H9 (cell line): ENCODE measurements around a stretch of chr13.

DNA sequence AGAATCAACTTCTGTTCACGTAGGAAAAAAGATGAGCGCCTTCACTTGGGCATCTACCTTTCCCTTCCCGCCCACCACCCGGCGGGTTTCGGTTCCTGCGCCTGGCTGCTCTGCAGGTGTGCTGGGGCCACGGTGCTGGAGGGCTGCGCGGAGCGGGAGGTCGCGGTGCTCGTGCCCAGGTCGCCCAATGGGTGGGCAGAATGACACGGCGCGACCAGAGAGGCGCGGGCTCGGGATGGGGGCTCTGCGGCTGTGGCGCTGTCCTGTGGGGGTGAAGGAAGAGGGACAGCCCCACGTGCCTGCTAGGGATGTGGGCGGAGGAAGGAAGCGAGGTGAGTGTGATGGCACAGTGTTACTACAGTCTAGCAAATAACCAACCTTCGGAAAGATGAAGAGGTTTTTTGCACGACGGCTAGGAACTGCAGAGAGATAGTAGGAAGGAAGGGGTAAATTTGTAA is 966 bp downstream of the TNFSF11 start:
- PRO-cap, result no peak

GRCh38 chr13:42872509-42873070 is 91.2 kb downstream of the FAM216B start:
- PRO-cap, result unidirectional peak, minus-strand start at chr13:42872739

DNA sequence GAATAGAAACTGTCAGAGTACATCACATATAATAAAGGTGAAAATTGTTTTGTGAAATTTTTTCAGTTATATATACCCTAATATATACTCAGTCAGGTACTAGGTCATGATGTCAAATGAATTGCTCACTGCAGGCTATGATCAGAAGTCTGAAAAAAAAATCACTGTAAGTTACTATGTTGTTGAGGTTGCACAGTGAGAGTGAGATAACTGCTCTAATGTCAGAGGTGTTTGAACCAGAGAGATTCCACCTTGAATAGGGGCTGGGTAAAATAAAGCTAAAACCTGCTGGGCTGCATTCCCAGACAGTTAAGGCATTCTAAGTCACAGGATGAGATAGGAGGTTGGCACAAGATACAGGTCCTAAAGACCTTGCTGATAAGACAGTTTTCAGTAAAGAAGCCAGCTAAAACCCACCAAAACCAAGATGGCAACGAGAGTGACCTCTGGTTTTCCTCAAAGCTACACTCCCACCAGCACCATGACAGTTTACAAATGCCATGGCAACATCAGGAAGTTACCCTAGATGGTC is 10.2 kb downstream of the EPSTI1 start:
- PRO-cap, result unidirectional peak, plus-strand start at position 317 of the sequence

GRCh38 chr13:43268941-43269717 is 245.7 kb downstream of the DNAJC15 start:
- PRO-cap, result no peak

GRCh38 chr13:43975350-43976096 is 95.8 kb downstream of the LACC1 start:
- PRO-cap, result unidirectional peak, plus-strand start at chr13:43975839

GRCh38 chr13:43986146-43986964 is 106.7 kb downstream of the LACC1 start:
- PRO-cap, result no peak

- PRO-cap, result no peak
Observed at GRCh38 chr13:44112552-44113157, 48.4 kb downstream of the SMIM2 start.

- PRO-cap, result no peak
Observed at GRCh38 chr13:44350621-44351485, 22.8 kb upstream of the SERP2 start.

DNA sequence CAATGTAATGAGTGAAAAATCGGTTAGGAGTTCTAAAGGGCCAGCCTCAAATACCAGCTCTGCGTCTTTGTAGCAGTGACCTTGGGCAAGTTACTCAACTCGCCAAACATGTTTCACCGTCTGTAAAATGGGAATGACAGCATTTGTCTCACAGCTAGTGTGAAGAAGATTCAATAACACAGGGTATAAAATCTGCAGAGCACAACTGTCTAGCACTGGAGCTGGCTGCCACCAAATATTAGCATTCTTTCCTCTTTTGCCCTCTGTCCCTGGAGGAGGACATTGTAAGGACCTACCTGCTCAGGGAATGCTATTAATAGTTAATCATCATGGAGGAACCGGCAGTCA is 22.1 kb upstream of the SERP2 start:
- PRO-cap, result unidirectional peak, plus-strand start at position 173 of the sequence

GRCh38 chr13:44363750-44364469 is 9.7 kb upstream of the SERP2 start:
- PRO-cap, result no peak

DNA sequence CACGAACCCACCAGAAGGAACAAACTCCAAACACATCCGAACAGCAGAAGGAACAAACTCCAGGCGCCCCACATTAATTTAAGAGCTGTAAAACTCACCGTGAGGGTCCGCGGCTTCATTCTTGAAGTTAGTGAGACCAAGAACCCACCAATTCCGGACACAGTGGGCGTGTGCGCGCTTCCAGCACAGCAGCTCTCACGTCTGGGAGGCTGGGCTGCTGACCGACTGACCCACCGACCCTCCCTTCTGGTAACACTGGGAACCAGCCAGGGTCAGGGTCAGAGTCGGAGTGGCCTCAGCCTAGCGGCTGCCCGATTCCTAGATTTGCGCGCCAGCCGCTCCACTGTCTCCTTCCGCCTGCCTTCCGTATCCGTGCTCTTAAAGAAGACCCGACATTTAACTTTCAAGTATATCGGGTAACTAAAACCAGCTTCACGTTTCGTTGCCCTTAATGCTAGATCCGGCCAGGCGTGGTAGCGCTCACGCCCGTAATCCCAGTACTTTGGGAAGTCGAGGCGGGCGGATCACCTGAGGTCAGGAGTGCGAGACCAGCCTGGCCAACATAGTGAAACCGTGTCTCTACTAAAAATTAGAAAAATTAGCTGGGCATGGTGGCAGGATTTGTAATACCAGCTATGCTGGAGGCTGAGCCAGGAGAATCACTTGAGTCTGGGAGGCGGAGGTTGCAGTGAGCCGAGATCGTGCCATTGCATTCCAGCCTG is 41.1 kb downstream of the SERP2 start:
- PRO-cap, result no peak

DNA sequence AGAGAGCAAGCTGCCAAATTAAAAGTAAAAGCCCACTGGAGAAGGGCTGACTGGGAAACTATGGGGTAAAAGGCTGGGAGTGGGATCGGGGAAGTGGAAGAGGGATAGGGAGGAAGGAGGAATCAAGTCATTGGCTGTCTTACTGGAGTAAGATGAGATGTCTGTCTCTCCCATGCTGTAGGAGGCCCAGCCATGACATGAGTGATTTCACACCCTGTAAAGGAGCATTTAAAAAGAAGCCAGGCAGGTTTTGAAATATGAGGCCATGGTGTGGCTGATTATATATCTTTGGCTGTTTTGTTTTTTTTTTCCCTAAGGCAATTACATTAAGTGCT is 183.4 kb upstream of the TSC22D1 start:
- PRO-cap, result no peak

- PRO-cap, result no peak
Observed at GRCh38 chr13:44903256-44904049, 85.8 kb downstream of the NUFIP1 start.

GRCh38 chr13:45340868-45341048 is 225 bp downstream of the TPT1 start:
- PRO-cap, result no peak

DNA sequence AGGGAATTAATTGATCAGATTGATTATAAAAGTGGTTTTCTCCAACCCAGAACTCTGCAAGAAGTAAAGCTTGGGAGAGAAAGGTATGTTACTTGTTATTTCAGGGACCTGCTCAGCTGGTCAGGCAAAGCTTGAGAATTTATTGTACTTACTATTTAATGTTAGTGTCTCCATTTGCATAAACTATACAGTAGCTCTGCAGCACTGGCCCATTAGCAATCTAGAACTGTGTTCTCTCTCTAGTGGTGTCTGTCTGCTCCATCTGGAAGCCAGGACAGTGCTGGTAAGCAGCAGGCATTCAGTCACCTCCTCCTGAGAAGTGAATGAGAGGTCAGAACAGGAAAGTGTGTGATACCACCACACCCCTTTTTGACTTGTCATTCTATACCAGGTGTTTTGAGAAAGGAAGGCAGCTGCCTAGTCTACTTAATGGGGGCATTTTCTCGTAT is 3.8 kb downstream of the COG3 start:
- PRO-cap, result no peak

DNA sequence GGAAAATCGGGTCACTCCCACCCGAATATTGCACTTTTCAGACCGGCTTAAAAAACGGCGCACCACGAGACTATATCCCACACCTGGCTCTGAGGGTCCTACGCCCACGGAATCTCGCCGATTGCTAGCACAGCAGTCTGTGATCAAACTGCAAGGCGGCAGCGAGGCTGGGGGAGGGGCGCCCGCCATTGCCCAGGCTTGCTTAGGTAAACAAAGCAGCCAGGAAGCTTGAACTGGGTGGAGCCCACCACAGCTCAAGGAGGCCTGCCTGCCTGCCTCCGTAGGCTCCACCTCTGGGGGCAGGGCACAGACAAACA is 29.7 kb upstream of the ERICH6B start:
- PRO-cap, result unidirectional peak, minus-strand start at position 126 of the sequence

- PRO-cap, result no peak
Observed at GRCh38 chr13:45985175-45985868, 67.2 kb downstream of the ZC3H13 start.

DNA sequence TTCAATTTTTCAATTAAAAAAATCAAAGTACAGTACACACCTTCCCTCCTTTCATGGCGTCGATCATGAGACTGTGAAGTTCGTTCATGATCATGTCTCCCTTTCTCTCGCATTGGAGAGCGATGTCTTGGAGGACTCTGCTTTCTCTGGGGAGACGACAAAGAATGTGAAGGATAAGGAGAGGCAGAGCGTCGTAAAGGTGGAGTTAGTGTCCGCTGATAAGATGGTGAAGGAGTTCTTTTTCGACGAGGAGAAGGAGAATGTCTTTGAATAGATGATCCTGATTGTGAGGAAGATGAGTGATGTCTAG is 63.8 kb downstream of the ZC3H13 start:
- PRO-cap, result no peak

DNA sequence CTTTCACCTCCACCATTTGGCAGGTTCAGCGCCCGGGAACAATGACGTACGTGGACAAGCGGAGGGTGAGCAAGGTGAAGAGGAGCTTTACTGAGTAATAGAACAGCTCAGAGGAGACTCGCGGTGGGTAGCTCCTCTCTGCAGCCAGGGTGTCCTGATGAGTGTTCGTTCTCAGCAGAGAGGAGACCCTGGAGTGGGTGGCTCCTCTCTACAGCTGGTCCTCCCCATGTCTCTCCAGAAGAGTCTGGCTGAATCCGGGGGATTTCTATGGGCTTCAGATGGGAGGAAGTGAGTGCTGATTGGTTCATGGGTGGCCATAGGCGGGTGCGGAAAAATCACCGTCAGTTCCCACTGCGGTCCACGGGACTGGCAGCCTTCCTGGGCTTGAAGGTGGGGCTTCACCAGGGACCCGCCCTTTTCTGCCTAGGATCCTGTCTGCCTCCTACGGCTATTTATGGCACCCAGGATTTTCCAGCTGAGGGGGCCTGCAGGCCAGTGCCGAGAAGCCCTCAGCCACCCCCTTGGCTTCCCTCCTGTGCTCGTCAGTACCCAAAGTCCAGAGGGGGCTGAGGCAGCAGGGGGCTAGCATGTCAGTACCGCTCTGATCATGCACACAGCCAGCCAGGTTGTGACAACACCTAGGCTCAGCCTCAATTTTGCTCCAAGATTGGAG is 18.4 kb downstream of the CPB2 start:
- PRO-cap, result no peak

DNA sequence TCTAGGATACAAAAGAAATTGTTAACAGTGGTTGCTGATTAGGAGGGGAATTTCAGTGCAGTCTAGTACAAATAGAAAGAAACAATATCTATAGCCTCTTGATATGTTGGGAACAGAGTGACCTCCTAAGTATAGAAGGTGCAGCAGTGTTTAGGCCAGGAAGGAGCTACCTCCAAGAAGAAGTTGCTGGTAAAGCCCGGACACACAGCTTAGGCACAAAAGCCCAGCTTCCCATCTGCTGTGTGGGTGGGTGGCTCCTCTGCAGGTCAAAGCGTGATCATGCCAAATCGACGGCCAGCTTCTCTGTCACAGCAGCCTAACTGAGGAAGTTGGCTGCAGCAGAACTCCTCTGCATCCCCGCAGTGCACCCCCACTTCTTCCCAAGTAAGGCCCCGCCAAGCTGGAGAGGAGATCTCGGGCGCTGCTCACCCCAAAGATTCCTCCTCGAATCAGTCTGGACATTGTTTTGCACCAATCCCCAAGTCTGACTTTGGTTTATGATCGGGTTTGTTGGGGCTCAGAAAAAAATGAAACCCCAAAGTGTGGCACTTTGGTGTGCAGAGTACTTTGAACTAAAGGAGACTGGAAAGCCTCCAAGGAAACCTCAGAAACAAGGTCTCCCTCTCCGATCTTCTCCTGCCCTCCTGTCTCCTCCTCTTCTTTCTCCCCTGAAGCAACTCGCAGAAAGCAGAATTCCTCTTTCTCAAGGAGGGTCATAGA is 19.7 kb upstream of the CPB2 start:
- PRO-cap, result no peak